ENCODE data around the genes HERC4 and SRGN.

- PRO-cap: unidirectional peak, plus-strand start at chr10:68074172
Observed at GRCh38 chr10:68073661-68074509, 1.2 kb downstream of the HERC4 start.

GRCh38 chr10:68074510-68075703, at the start of gene HERC4:
Gene HERC4 (minus strand): TSS chr10:68075283.
- PRO-cap: bidirectional peak, plus-strand start at chr10:68075426, minus-strand start at chr10:68075198

DNA sequence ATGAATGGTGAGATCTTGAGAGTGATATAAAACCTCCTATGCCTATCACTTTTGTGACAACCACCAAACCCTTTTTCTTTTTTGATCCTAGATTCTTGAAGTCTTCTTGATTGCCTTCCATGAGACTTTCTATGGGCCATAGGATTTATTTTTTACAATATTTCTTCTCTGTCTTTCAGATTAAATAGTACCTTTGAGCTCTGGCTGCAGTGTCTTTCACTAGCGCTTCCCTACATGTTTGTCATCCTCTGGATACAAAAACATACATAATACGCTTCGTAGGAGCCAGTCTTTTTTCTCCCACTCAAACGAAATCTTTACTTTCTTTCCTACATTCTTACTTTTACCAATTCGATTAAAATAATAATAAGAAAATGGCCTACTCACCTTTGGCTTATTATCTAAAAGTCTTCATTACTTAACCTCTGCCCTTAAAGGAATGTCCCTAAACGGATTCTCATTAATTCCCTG, 2.8 kb downstream of the MYPN start:
- PRO-cap: no peak

- PRO-cap: no peak
Observed at GRCh38 chr10:68318828-68318997, 13.2 kb upstream of the HNRNPH3 start.

DNA sequence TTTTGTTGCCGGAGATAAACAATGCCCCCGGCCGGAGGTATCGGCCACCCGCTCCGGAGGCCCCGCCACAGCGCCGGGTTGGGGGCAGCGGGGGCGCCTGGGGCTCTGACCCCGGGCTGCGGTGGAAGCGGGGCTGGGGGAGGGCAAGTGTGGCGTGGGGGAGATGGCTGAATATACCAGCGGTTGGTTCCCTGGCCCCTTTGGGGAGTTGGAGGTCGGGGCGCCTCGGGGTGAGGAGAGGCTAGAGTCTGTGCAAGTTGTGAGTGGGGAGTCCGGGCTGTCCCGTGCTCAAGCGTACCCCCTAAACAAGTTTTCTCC, 758 bp downstream of the TET1 start:
- PRO-cap: no peak

GRCh38 chr10:68599173-68599930, 39.2 kb downstream of the TET1 start:
- PRO-cap: no peak

DNA sequence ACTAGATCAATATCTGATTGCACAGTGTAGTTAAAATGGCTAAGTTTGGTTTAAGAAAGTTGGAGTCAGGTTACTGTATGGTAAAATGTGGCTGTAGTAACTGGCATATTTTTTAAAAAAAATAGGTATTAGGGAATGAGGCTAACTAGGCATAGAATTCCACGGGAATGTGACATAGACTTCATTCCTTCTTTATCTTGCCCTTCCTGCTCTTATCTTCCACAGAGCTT, 58.0 kb downstream of the TET1 start:
- PRO-cap: no peak

GRCh38 chr10:68949970-68950826, 5.8 kb upstream of the DDX21 start:
- PRO-cap: no peak

DNA sequence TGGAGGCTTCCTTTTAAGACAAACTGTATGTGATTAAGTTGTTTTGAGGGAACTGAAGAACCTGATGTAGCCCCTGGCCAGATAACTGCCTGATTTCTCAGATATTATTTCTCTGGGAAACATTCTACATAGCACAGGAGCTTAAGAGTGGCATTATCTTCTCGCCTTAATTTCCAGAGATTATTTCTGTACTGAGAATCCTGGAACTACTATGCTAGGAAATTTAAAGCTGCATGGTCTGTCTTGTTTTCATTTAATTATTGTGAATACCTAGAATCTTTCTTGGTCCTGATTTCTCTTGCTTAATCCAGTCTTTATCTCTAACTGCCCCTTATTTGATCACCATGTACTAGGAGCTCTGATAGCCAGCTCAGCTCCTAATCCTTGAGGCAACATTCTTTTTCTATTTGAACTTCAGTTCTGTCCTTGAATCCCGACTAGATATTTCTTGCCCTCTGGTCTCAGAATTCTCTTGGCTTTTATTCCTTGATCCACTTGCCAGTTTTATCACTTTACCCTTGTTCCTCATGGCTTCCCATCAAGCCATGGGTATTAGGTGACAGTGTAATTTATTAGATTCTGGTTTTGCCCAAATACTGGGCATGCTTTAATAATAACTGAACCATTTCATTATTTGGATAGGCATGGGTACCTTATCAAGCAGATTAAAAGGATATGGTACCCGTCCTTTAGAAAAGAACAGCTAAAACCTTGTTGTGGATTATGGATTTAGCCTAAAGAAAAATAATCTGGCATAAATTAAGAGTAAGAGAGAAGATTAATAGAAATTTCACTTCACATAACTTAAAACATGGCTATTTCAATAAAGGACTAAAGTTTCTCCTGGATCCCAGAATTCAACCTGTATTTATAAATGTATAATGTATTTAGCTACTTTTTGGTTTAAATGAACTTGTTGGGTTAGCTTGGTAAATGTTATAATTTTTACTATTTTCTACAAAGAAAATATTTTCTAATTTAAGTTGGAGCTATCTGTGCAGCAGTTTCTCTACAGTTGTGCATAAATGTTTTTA, 4.3 kb upstream of the KIFBP start:
- PRO-cap: no peak

DNA sequence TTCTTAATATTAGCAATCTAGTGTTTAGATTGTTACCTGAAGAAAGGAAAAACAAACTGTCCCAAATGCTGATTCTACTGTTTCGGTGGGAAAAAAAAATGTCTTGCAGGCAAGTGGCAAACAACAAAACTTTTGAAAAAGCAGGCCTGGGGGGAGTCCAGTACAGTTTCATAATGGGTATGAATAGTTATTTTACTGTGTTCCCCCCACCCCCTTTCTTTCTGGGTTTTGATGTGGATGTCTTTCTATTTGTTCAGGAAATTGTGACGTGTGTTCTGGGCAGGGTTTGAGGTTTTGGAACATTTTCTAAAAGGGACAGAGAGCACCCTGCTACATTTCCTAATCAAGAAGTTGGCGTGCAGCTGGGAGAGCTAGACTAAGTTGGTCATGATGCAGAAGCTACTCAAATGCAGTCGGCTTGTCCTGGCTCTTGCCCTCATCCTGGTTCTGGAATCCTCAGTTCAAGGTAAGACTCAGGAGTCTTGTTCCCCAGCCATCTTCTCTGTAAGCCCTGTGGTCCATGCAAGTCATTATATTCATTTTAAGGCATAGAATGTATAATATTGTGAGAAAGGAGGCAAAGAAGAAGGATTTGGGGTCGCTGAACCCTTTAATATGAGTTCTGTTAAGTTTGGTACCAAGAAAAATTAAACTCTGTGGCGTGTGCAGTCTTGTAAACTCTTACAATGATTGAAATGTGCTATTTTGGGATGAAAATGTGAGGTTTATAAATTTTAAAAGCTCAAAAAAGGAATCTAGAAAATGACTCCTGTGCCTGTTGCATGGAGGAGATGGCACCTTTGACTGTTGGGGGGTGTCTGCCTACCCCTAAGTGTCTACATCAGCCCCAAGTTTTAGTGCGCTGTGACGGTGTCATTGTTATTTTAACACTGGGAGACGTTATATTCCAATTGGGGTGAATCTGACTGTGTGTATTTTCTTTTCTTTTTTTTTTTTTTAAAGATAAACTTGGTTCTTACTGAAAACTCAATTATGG, at the start of gene SRGN:
TSS of gene SRGN (plus strand) at position 333 of the 997 bp plus-strand sequence.
- PRO-cap: bidirectional peak, plus-strand start at position 384 of the sequence, minus-strand start at position 223 of the sequence

- PRO-cap: no peak
Observed at GRCh38 chr10:69089304-69089505, 1.3 kb downstream of the SRGN start.

DNA sequence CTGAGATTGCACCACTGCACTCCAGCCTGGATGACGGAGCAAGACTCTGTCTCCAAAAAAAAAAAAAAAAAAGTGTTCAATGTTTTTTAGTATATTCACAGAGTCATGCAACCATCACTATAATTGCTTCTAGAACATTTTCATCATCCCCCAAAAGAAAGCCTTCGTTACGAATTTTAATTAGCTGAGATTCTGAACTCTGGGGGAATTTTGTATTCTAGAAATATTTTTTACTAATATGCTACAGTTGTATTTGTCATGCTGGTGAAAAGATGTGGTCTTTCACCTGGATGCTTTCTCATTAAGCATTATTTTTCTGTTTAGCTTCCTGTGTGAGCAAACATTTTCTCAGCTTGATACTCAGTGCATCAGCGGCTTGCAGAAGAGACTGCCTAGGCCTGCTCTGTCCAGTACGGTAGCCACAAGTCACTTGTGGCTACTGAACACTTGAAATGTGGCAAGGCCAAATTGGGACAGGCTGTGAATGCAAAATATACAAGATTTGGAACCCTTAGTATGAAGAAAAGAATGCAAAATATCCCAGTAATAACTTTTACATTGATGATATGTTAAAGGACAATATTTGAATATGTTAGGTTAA, 4.9 kb downstream of the SRGN start:
- PRO-cap: no peak

DNA sequence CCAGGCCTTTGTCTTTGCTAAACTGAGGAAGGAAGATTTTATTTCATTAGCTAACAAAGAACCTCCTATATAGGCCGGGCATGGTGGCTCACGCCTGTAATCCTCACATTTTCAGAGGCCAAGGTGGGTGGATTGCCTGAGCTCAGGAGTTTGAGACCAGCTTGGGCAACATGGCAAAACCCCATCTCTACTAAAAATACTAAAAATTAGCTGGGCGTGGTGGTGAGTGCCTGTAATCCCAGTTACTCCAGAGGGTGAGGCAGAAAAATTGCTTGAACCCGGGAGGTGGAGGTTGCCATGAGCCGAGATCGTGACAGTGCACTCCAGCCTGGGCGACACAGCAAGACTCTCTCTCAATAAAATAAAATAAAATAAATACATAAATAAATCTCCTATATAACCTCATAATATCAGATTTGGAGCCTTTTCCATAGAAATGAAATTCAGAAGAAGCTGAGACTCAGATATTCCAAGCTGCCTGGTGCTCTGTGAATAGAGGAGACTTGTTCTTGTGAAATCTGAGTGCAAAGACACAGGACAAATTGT, 7.7 kb downstream of the SRGN start:
- PRO-cap: no peak

GRCh38 chr10:69101194-69101745, 13.4 kb downstream of the SRGN start:
- PRO-cap: no peak

DNA sequence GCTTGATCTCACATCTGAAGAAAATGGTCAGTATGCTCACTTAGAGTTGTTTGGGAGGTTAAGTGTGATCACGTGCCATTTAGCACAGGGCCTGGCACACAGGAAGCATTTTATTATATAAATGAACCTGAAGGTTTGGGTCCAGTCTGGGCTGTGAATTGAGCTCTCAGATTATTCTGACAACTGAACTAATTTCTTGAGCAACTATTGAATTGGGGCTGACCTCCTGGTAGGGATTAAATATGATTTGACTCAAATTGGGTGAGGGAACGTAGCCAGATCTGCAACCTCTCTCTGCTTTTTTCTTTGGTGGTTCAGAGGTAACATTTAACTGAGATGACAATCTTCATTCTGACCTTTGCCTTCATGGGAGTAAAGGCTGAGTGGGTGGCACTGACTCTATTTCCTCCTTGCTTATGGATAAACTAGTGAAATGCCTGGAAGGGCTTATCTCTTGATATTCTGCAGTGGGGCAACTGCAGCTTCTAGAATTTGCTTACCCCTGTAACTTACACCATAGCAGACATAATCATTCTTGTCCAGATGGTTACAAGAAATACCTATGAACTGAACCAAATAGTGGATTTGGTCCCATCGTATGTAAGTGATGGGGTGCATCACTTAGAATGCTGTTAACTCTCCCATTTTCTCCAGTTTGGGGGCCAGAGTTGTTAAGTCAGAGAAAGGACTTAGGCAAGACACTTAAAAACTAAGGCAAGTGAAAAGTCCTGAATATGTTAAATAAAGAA, 10.0 kb upstream of the HKDC1 start:
- PRO-cap: no peak

DNA sequence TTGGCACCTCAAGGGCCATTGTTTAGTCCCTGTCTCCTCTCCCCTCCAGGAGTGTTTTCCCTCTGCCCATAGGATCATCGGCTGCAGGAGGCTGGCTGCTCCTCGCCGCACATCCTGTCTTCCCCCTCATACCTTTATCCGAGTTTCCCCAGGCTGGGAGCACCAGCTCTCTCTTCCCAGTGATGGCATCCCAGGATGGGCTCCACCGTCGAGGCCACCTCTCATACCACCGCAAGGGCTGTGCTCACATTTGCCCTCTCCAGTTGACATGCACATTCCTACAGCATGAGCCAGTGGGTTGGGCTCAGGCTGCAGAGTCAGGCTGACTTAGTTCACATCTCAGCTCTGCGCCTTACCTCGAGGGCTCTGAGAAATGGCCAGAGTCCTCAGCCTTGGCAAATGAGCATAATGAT, 12.1 kb downstream of the HKDC1 start:
- PRO-cap: no peak

DNA sequence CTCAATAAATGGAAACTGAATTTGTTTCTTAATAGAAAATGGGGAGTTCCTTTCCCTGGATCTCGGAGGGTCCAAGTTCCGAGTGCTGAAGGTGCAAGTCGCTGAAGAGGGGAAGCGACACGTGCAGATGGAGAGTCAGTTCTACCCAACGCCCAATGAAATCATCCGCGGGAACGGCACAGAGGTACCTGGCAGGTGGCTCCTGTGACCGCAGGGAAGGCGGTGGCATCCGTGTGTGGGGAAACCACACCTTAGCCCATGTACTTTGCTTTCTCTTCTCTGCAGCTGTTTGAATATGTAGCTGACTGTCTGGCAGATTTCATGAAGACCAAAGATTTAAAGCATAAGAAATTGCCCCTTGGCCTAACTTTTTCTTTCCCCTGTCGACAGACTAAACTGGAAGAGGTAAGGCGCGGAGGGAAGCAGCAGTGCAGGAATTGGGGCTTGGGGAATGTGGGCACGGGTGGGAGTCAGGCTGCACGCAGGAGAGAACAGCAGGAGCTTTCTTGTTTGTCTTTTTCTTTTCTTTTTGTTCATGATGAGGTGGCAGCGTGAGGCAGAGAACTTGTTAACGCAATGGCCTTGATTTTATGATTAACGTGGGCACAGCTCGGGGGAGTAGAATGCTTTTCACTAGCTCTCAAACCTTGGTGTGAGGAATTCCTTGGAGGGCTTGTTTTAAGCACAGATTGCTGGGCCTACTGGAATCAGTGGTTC, 12.8 kb downstream of the HKDC1 start:
- PRO-cap: no peak

DNA sequence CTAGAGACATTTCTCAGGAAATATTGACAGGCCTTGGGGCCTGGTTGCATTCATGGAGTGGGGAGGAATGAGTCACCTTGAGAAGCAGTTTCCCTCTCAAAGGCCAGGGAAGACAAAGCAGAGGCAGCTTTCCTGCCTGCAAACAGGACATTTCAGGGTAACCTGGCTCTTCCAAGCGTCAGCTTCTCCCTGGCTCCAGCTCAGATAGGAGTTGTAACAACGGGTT, 2.3 kb upstream of the HK1 start:
- PRO-cap: no peak

DNA sequence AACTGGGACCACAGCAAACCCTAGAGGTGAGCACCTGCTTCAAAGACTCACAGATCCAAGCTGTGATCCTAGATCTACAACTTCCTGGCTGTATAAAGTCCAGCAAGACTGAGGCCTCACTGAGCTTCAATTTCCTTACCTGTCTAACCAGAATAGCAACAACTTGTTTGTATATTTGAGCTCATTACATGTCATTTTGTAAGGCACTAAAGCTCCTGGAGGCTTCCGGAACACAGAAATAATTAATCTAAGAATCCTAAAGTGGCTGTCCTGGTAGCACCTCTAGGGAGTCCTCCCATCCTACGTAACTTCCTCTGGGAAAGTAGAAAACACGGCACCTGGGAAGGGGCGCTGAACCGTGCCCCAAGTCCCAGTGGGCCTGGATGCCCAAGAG, 1.0 kb upstream of the HK1 start:
- PRO-cap: no peak

DNA sequence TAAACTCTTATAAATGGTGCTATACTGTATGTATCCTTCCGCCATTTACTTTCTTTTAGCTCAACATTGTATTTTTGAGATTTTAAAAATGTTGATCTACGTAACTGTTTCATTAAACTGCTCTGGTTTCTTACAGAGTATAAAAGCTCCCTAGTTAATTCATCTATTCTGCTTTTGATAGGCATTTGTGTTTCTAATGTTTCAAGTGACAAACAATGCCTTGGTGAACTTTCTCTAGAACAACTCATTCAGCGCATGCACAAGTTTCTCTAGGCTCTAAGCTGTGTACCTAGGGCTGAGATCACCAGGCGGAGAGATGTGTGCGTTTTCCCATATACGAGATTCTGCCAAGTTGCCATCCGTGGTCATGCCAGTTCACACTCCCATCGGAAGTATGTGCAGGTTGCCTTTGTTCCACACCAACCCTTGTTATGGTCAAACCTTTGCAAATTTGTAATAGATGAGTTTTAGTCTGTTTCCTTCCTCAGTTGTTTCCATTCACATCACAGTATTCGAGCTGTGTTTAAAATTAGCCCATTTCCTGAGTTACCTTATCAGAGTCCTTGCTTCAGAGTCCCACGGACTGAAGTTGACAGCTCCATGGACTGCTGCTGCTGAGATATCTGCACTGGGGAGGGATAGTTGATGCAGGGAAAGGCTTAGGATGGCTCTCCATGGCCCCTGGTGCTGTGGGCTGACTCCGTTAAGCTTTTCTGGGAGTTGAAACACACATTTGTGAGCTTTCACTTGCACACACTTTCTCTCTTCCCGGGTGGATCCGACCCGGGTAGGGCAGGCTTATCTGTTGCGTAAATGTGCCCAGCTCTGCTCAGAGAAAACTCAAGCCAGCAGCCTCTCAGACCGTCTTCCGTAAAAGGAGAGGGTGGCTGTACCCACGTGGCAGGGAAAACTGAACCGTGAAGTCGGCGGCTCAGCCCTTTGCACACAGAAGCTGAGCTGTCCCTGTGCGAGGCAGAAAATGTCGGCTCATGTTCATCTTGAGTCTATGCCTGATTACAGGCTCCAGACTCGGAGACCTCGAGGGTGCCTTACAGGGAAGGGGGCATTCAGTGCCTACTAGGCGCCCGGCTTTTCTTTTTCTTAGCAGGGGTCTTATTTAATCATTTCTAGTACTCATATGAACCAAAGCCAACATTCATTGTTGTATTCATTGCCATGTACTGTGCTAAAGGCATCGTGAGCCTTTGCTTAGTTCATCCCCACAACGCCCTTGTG, 9.1 kb downstream of the HK1 start:
- PRO-cap: no peak